Trachea (tissue), 1 donor: ENCODE results near the genes RBKS and FOSL2.

GRCh38 chr2:27629149-27629428 lies 239 bp downstream of the GPN1 start:
- PRO-cap: no peak

DNA sequence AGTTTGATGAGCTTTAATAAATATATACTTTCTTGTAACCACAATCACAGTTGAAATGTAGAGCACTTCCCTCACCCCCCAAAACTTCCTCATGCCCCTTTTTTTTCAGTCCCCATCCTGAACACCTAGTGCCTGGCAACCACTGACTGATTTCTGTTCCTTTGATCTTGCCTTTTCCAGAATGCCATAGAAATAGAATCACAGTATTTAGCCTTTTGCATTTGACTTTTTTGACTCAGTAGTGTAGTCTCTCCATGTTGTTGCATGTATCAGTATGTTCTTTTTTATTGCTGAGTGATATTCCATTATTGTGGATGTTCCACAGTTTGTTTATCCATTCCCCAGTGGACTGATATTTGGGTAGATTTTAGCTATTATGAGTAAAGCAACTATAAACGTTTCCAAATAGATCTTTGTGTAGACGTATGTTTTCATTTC lies 14.0 kb downstream of the SUPT7L start:
- PRO-cap: no peak

GRCh38 chr2:27703768-27703967 lies 40.0 kb downstream of the SLC4A1AP start:
- PRO-cap: unidirectional peak, minus-strand start at chr2:27703819

GRCh38 chr2:27714948-27715895 lies 51.5 kb downstream of the SLC4A1AP start:
- PRO-cap: bidirectional peak, plus-strand start at chr2:27715654, minus-strand start at chr2:27715504; bidirectional peak, plus-strand start at chr2:27715768, minus-strand start at chr2:27715707

DNA sequence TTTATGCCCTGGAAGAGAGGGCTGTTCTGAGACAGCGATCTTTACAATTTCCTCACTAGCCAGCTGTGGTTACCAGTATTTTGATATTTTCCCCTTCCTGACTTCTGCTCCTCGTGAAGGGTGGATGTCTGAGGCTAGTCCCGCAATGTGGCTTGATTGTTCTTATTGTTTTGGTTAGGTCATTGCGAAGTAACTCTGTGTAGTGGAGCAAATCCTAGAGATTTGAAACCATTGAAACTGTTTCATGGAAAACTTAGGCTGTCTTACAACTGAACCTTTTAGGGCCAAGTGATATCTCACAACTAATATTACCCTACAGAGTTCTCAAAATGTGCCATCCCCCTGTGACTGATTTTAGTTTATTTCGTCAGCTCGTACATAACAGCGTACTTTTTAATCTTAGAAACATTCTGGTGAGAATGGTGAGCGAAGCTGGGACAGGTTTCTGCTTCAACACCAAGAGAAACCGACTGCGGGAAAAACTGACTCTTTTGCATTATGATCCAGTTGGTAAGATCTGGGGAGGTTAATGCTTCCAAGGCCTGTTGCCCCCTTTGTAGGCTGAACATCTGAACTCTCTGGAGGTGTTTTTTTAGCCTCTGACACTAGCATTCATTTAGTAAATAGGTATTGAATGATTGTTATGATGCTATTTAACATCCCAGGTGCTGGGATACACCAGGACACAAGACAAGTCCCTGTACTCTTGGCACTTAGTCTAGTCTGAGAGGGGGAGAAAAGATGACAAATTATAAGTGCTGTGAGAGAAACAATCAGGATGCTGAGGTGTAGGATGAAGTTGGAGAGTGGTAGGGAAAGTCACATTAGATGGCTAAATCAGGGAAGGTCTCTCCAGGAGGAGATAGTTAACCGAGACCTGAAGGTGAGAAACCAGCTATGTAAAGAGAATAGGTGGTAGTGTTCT lies 2.8 kb downstream of the MRPL33 start:
- PRO-cap: no peak

DNA sequence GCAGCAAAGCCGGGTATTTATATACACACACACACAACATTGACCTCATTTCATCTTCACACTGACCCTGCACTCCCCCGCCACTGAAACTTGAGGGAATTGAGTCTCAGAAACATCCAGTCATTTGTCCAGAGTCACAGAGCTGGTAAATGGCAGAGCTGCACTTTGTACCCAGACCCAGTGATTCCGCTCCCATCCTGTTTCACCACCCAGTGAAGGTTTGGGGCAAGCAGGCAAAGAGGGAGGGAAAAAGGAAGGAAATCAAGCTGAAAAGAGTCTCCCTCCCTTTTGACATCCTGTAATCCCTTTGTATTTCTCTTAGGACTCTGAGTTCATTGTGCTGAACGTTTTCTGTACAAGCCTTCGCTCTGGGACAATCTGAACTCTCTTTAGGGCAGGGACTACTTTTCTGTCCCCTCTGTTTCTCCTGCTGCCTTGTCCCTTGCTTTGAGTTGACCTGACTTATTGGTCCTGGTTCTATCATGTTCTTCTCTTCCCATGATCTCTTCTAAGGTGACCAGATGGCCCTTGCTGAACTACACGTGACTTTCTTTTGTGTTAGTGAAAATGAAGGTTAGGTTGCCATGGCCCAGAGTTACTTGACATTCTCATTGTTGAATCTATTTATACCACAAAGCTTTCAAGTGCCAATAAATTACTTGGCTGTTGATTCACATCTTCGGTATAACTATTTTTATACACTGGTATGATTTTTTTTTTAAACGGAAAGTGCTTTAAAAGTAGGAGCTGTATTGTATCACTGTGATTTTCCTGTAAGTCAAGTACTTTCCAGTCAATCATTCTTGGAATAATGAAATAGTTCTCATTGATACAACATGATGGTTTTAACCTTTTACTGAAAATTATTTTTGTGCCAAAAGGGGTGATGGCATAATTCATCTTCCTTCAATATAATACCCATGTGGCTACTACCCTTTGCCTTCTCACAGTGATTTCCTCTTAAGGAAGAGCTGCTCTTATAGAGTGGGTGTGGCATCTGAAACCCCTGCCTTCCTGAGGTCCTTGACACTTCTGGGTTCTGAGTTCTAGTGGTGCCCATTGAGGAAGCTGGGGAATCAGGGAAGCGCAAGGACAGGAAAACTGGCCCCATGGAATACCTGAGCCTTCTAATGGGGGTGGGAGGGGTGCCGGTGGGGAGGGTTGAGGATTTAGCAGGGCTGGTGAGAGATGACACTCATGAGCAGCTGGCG lies 24.4 kb downstream of the MRPL33 start:
- PRO-cap: unidirectional peak, minus-strand start at position 597 of the sequence

GRCh38 chr2:27796944-27797883 lies 25.7 kb downstream of the MRPL33 start:
- PRO-cap: no peak

DNA sequence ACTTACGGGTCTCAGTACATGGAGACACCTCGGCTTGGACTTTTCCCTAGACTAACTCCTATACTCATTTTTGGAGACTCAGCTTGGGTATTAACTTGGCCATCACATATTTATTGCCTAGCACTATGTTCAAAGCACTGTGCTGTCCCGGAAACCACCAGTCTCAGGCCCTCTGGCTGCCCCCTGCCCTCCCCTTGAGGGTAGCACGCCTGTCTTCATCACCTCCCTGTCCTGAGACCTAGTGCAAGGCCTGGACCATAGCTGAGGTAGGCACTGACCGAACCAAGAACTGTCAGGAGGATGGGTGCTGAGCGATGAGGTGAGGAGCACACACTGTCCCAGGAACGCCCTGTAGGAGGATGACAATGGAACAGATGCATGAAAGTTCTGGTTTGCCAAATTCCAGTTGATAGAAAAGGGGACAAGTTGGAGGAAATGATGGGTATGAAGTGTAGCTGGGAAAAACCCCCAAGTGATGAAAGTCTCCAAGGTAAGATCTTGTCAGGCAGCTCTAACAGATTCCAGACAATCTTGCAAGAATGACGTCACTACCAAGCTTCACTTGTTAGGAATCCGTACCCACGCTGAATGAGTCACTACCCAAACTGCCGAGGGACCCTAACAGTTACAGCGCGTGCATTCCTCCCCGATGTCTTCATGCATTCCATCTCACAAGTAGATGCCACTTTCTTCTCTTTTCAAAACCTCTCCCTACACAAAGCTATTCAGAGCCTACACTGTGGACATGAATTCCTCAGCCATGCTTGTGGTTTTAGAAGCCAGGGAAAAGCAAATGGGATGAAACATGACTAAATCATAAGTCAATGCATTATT lies 27.5 kb downstream of the MRPL33 start:
- PRO-cap: bidirectional peak, plus-strand start at position 596 of the sequence, minus-strand start at position 474 of the sequence

- PRO-cap: unidirectional peak, plus-strand start at chr2:27823112; bidirectional peak, plus-strand start at chr2:27823344, minus-strand start at chr2:27823259
Observed at GRCh38 chr2:27822935-27823660, 51.6 kb downstream of the MRPL33 start.

DNA sequence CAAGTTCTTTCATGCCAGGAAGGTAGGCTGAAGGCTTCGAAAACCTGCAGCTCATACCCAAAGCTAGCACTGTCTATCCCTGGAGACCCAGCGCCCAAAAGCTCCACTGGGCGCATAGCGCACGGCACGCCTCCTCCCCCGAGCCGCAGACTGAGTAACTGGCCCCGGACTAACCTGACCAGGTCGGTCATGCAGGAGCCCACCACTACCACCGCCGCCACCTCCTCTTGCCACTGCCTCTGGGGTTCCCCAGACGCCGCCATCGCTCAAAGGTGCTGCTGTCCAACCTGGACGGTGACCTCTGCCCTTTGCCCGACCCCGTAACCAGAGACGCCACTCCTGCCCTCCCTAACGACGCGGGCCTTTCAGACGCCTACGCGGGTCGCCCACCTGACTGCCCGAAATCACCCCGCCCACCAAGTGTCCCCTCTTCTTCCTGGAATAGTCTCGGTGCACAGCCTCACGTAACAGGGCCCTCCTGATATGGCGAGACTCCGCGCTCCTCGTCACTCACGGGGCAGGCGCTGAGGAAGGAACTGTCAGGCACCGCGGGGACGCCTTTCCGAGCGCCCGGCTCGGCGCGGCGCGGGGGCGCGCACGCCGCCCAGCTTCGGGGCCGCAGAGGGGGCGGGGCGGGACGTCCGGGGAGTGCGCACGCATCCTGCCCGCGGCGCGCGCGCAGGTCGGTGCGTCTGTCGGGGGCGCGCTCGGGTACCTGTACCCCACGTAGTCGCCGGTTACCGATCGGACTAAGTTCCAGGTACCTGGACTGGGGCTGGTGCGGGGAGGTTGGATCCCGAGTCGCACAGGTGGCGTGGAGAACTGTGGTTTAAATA lies at the start of gene RBKS:
Gene RBKS (minus strand): TSS at position 305 of the 836 bp plus-strand sequence.
- PRO-cap: bidirectional peak, plus-strand start at position 659 of the sequence, minus-strand start at position 241 of the sequence; unidirectional peak, minus-strand start at position 805 of the sequence

GRCh38 chr2:28161071-28161412 lies 231.6 kb upstream of the FOSL2 start:
- PRO-cap: no peak

DNA sequence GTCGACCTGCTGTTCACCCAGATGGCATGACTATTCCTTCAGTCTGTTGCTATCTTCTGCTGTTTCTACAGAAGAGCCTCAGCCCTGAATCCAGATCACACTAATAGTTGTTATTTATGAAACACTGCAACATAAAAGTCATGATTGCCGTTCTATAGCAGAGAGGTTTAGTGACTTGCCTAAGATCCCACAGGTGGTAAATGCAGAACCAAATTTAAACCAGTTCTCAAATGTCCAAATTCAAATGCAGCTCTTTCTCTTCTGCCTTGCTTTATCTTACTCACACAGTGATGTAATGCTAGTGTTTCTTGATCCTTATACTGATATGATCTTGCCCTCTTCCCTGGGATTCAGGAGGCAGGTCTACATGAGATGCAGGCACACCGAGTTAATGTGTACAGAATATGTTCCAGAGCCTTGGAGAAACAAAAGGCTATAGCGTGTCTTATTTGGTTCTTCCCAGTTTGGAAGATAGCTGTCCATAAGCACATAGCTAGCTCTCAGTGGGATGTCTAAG lies 122.0 kb upstream of the FOSL2 start:
- PRO-cap: no peak

DNA sequence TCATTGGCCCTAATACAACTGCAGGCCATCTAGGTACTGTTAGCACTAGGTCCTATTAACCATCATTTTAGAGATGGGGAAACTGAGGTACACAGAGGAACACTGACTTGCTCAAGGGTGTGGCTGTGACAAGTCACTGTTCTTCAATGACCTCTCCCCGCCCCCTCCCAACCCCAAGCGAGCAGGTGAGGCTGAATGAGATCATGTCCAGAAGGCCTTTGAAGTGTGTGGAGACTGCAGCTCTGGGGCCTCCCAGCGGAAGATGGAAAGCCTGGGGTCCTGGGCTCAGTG lies 17.0 kb upstream of the FOSL2 start:
- PRO-cap: no peak

DNA sequence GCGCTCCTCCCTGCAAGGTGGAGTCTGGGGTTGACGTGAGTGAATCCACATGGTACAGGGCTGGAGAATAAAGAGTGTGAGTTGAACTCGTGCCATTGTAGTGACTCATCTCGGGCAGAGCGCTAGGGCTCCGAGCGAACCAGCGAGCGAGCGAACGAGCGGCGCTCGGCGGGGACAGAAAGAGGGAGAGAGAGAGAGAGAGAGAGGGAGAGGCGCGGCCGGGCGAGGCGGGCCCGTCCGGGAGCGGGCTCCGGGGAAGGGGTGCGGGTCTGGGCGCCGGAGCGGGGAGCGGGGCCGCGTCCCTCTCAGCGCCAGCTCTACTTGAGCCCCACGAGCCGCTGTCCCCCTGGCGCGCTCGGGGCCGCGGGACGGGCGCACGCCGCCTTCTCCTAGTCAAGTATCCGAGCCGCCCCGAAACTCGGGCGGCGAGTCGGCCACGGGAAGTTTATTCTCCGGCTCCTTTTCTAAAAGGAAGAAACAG lies at the start of gene FOSL2:
Gene FOSL2 (plus strand): TSS at position 98 of the 481 bp plus-strand sequence.
- PRO-cap: bidirectional peak, plus-strand start at position 98 of the sequence, minus-strand start outside the sequence

DNA sequence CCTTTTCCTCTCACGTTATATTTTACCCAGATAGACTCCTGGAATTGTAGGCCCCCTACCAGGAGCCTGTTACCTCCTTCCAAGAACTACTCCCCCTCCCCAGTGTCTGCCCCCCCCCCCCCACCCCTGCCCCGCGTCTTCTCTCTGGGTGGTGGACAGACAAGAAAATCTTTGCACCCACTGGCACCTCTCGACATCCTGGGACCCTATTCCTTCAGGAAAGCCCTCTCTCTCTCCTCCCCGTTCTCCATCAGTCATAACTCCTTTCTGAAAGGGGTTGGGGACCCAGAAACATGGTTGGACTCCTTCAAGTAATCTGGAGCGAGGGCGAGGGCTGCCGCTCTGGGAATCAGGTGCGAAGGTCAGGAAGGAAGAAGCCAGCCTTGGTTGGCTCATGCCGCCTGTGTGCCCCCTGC lies 1.4 kb downstream of the FOSL2 start:
- PRO-cap: bidirectional peak, plus-strand start outside the sequence, minus-strand start at position 364 of the sequence

DNA sequence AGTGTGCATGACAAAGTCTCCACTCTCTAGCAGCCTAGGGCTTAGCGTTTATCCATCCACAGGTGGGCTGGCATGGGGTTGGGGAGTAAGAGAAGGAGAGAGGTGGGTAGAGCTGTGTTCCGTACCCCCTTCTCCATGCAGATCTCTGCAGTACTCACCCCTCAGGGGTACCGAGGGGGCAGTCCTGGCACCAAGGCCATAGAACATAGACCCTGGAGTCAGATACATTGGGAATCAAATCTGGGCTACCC lies 18.5 kb downstream of the FOSL2 start:
- PRO-cap: no peak

DNA sequence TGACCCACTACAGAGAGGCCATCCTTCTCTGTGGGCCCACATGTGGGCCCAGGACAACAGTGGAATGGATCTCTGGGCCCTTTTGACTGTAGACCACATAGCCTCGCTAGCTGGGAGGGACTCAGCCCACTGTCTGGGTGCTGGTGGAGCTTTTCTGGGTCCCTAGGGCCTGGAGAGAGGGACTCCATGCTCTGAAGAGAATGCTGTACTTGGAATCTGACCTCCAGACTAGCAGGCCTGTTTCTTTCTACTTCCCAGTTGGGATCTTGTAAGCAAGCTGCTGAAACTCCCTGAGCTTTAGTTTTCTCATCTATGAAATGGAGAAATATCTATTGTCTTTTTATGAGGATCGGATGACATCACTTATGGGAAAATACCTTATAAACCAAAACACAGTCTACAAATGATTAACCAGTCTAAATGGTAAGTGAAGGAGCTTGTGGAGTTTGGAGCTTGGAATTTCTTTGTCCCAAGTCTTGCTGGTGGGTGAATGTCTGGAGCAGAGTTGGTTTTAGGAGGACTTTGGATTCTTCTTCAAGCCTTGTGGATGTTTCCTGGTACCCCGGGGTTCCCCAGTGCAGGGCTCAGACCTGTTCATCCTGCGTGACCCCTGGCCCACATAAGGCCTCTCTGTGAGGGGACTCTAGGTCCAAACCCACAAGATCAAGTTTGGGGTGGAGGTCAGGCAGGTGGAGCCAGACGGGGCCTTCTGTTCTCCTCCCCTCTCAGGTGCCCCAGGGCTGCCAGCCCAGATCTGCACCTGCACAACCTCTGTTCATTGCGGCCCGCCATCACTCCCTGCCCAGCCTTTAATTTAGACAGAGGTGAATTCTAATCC lies 43.1 kb downstream of the FOSL2 start:
- PRO-cap: no peak

- PRO-cap: no peak
Observed at GRCh38 chr2:28437096-28437994, 44.7 kb downstream of the FOSL2 start.

- PRO-cap: no peak
Observed at GRCh38 chr2:28447934-28448797, 47.7 kb upstream of the PLB1 start.

GRCh38 chr2:28508588-28508976 lies 12.7 kb downstream of the PLB1 start:
- PRO-cap: no peak